Foreskin keratinocyte (primary cell): ENCODE data around the genes MARVELD1, PYROXD2 and HPS1.

GRCh38 chr10:97601200-97601654, 11.7 kb downstream of the C10orf62 start:
- RAMPAGE, total RNA = no peak

DNA sequence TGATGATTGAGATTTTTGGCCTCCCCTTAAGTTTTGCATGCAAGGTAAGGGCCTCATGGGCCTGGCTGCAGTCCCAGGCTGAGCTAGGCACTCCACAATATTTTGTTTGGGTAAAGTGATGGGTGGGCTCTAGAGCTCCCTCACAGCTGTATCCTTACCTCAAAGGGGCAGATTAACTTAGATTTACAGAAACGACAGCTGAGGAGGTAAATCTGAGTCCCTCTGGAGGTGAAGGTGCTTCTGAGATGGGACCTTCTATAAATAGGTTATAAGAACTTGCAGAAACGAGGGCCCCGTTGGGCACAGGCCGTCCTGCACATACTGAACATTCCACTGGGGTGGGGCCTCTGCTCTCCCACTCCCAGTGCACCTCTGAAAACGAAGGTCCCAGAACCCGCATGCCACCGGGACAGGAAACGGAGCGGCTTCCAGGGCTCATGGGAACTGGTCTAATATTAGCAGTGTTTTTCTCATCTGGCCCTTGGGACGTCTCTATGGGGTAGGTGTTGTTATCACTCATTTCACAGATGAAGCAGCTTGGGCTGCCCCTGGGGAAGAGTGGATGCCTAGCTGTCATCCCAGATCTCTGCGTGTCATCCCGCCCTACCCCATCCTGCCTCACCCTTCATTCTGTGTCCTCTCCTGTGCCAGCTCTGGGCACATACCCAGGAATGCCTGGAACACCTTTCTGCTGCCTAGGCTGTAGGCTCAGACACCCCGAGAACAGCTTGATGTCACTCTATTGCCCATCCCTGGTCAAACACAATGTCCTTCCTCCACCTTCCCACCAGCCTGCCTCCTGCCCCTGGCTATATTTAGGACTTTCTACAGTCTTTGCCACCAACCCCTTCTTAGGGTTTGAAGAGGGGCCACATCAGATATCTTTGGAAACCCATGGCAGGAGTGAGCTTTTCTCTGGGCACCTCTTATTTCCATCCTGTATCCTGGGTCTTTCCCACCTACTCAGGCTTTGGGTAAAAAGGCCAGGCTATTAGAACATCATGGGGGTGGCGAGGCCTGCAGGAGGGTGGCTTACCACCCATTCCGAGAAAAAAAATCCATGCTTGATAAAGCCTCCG, 19.7 kb downstream of the C10orf62 start:
- RAMPAGE, total RNA = no peak

DNA sequence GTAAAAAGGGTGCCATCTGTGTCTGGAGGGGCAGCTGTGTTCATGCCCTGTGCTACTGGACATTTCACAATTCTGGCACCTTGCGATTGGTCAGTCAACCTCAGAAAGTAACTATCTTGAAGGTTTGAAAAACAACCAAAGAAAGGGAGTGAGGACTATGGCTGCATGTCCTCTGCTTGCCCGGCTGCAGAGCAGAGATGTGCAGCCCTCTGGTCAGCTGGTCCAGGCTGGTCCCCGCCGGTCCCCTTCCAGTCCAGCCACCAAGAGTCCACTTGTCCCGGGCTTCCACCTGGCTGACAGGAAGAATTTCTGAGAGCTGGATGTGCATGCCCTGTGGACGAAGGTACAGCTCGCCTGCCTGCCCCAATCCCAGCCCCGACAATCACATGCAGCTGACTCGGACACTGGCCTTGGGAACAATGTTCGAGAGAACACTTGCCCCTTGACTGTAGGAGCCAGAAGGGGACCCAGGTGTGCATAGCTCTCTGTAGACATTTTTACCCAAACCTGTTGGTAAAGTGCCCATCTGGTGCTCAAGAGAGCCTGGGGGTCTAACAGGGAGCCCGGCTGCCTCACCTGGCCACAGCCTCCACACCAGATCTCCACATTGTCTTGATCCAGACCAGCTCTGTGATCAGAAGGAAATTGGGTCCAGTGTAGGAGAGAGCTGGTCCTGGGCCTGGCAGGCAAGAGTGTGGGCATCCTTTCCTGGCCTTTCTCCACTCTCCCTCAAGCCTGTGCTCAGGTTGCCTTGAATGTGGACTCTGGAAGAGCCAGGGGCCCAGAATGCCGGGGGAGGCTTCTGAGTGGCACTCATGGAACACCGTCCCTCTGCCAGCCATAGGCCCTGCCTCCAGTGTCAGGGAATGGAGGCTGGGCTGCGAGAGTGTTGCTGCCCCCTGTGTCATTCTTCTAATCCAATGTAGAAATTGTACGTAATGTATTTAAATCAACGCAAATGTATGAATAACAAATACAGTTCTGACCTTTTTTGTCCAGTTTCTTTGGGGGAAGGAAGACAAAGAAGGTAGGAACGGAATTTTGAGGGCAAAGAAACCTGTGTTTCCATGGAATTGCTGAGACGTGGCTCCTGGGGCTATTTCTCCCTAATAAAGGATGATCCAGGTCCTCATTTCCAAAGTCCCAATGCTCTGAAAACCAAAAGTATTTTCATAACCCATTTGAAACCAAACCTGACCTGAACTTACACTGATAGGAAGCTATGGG, 11.6 kb downstream of the AVPI1 start:
- RAMPAGE, total RNA = no peak

DNA sequence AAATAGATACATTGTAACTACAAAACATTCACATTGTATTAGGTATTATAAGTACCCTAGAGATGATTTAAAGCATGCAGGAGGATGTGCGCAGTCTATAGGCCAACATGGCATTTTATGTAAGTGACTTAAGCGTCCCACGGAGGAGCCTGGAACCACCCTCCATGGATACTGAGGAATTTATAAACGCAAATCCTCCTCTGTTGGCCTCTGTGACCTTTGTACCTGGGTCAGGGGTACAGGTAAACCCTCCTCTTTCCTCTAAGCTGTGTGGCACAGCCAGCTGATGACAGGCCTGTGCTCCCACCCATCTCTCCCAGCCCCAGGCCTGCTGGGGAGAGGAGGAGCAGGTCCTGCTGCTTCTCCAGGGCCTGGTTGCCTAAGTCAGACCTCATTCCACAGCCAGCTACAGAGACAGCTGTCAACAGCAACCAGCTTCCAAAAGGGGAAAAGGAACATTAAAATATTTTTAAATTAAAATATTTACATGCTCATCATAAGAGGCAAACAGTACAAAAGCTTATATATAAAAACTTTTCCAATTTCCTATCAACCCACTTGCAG, 5.0 kb downstream of the AVPI1 start:
- RAMPAGE, total RNA = no peak

GRCh38 chr10:97682520-97683194, 4.4 kb downstream of the AVPI1 start:
- RAMPAGE, total RNA = no peak

DNA sequence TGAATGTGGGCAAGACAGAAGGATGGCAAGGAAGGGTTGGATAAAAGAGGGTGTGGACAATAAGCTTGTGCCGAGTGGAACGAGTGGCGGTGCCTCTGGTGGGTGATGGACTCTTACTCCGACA, 570 bp upstream of the MARVELD1 start:
- RAMPAGE, total RNA = no peak

GRCh38 chr10:97713222-97713913, at the start of gene MARVELD1:
MARVELD1 (plus strand) TSS chr10:97713730.
- RAMPAGE, total RNA = no peak

- RAMPAGE, total RNA = no peak
Observed at GRCh38 chr10:97822048-97822793, 27.4 kb upstream of the GOLGA7B start.

- RAMPAGE, total RNA = no peak
Observed at GRCh38 chr10:98202548-98203266, 65.3 kb downstream of the LOXL4 start.

GRCh38 chr10:98274846-98275249, 6.9 kb upstream of the LOXL4 start:
- RAMPAGE, total RNA = no peak

GRCh38 chr10:98403202-98403749, 11.7 kb downstream of the PYROXD2 start:
- RAMPAGE, total RNA = no peak

DNA sequence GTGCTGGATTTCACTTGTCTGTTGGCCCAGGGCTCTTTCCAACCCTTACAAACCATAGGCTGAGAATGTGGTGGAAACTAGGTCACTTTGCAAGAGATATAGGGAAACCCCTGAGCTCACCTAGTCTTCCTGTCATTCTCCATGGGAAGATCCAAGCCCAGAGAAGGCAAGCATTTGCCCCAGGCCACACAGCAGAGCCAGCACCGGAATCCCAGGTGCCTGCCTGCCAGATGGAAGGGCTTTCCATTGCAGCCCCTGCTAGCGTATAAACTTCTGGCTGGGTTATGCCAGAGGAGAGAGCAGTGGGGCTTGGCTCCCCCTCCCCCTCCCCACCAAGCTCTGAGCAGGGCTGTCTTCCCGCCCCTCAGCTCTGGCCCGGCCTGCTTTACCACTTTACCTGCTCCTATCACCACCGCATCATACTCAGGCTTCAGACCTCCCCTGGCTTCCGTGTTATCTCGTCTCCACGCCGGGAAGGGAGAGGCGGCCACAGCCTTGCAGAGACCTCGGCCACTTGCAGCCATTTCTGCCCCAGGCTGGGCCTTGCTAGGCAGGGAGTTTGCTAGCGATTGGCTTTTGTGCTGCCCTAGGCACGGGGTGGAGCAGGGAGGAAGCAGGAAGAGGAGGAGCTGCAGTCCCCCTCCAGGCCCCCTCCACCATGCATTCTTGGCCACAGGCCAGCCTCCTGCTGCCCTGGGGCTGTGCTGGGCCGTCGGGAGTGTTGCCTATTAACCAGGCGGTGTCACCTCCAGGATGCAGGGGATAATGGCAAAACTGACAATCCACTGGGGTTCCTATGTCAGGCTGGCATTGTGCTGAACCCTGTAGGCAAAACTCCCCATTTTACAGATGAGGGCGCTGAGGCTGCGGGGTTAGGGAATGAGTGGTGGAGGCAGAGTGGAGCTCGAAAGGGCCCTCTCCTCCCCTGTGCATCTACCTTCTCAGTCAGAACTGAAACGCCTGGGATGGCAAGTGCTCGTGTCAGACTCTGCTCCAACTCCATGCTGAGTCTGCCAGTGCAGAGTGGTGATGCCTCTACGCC, at the start of gene PYROXD2:
Gene PYROXD2, minus strand, starts transcription at position 571 of the 1,042 bp plus-strand sequence.
- RAMPAGE, total RNA = no peak

DNA sequence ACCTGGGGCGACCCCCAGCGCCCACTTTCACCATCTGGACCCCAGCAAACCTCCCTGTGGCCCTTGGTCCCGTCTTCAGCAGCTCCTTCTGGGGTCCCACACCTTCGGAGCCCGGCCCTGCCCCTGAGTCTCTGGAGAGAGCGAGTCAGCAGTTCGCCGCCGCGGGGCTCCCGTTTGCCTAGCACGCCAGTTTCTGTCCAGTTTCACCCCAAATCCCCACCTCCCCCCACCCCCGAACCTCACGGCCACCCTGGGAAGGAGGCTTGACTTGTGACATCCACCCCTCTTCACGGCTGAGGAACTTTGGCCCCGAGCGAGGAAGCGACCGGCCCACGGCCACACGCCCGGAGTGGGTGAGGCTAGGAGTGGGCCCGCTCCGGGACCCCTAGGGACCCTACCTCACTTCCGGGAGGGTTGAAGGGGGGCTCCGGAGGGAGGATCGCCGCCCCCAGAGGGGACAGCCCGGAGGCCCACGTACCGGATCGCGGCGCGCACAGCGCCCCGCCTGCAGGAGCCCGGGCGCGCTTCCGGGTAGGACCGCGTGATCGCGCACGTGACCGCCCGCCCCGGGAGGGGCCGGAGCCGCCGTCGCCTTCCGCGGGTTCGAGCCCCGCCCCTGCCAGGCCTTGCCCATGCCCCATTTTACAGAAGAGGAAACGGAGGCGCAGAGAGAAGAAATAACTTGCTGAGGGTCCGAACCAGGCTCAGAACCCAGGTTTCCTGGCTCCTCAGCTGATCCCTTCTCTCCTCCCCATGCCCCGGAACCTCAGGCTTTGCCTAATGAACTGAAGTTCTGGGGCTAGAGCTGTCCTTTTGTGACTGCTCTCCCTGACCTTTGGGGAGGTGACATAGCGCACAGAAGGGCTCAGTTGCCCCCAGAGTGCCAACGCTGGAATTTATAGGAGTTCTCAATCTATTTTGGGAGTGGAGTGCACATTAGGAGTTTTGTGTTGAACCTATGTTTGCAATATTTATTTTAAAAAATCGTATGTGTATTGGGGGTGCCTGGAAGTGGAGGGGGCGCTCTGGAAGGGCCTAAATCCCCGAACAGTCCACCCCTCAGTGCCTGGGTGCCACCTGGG, at the start of gene HPS1:
Gene HPS1, minus strand, starts transcription at position 527 of the 1,082 bp plus-strand sequence.
- RAMPAGE, total RNA = no peak

GRCh38 chr10:98467889-98468296, 21.2 kb upstream of the HPS1 start:
- RAMPAGE, total RNA = no peak

DNA sequence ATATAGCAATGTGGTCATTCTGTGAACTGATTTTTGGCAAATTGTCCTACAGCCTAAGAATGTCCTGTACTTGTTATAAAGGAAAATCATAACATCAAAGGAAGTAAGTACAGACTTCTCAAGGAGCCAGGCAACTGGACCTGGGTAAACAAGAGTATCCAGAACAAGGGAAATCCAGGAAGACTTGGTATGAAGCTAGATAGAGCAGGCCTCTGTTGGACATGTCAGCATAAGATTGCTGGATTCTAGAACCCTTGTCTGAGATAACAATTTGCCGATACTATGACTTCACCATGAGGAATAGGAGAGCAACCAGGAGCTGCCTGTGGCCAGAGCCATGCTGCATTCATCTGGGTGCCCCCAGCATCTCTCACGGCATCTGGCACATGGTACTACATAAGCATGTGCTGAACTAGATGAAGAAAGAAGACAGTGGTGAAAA, 19.7 kb downstream of the GOT1 start:
- RAMPAGE, total RNA = no peak

GRCh38 chr10:99430778-99431750, 640 bp upstream of the GOT1 start:
- RAMPAGE, total RNA = no peak

DNA sequence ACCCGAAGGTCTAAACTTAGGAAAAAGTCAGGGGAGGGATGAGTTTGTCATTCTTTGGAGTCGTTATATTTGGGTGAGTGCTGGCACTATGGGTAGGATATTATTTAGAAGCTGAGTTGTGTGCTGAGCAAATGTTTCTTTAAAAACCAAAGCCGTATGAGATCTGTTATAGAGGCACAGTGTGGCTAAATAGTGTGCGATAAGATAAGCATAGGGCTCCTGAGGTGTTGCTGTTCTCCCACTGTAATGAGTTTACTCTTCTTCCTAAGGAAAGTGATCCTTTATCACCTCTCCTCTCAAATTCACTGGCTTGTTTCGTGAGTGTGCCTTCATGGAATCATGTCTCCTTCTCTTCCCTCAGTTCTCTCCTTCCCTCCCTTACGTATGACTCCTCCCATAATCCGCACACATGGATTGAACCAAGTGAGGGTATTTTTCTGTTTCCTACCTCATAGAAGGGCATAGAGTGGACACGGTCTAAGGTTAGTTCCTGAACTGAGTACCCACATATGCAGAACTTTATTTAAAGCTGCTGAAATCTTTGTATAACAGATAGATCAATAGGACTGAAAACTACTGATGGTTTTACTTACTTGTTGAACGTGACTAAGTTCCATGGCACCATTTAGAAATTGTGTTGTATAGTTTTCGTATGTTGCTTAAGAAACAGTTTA, 4.0 kb upstream of the GOT1 start:
- RAMPAGE, total RNA = no peak

- RAMPAGE, total RNA = no peak
Observed at GRCh38 chr10:99527446-99528435, 5.0 kb upstream of the NKX2-3 start.

DNA sequence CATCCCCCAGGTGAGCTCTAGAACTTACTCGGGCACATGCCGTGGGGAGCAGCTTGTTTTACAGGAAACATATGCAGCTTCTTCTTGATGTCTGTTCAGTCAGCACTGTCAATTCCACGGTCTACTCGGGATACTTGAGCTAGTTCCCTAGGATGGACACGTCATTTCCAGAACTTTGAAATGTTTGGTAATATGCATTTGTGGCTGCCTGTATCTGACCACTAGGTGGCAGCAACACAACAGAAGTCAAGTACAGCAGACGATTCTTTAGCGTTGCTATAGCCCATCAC, 63.3 kb downstream of the ABCC2 start:
- RAMPAGE, total RNA = no peak

DNA sequence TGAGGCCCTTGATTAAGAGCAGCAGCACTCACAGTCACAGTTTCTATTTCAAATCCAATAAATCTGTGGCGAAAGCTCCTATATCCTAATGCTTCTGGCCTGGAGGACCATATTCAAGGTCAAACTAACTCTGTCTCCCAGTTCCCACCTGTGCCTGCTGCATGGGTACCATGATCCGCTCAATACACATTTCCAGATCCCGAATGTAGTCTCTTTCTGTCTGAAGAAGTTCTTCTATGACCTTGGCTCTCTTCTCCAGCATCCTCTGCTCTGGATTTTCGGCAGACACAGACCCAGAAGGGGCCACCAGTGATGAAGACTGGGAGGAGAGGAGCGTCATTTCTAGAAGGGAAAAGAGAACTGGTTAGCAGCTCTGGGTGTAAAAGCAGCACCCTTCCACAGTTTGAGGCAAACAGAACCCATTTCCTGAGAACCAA, 100.9 kb downstream of the DNMBP start:
- RAMPAGE, total RNA = no peak